ENCODE data around the gene SLC2A7.

DNA sequence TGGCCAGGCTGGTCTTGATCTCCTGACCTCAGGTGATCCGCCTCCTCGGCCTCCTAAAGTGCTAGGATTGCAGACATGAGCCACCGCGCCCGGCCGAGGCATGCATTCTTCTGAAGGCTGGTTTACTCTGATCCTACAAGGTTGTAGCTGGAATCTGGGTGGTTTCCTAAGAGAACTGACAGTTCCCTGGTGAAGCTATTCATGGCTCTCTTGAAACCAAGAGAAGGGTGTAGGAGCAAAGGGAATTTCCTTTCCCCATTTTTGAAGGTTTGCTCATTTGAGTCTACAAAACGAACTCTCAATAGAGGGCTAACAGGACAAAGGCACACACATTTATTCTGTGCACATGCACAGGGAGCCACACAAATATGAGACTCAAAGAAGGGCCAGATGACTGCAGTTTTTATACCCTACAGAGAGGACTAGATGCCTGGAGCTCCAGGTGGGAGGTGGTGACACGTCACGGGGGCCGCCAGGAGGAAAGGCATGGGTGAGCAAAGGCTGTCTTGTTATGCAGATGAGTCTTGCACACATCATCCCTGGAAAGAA lies 49.5 kb upstream of the ERRFI1 start:
- PRO-cap = bidirectional peak, plus-strand start at position 204 of the sequence, minus-strand start at position 112 of the sequence
- RAMPAGE, long total RNA, 4 experiments = no peak in any of the 4 experiments

DNA sequence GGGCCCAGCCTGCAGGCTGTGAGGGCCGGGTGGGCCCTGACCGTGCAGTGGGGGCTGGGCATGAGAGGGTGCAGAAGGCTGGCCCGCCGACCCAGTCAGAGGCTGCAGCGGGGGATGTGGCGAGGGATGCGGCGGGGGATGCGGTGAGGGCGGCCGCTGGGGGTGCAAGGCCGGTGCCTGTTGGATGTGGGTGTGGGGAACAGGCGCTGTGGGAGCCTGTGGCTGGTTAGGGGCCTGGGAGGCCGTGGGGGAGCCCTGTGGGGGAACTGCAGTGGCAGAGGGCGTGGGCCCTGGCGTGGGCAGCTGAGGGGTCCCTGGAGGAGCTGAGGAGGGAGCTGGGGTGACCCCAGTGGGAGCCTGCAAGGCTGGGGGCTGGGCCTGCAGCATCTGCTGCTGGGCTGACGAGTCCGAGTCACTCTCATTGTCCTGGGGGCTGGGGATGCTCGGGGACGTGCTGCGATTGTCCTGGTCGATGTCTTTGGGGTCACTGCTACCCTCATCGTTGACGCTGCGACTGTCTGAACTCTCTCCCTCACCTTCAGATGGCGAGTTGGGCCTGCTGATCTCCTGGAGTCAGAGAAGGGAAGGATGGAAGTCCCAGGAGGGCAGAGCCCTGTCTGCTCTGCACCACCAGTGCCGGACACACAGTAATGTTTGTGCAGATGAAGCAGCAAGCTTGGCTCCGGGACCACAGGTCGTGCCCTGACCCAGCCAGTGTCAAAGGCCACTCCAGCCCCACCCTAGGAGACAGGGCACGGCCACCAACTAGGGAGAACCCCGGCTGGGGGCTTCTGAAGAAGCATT lies 43.2 kb downstream of the SLC45A1 start:
- PRO-cap = no peak
- RAMPAGE, long total RNA, 4 experiments = no peak in any of the 4 experiments

DNA sequence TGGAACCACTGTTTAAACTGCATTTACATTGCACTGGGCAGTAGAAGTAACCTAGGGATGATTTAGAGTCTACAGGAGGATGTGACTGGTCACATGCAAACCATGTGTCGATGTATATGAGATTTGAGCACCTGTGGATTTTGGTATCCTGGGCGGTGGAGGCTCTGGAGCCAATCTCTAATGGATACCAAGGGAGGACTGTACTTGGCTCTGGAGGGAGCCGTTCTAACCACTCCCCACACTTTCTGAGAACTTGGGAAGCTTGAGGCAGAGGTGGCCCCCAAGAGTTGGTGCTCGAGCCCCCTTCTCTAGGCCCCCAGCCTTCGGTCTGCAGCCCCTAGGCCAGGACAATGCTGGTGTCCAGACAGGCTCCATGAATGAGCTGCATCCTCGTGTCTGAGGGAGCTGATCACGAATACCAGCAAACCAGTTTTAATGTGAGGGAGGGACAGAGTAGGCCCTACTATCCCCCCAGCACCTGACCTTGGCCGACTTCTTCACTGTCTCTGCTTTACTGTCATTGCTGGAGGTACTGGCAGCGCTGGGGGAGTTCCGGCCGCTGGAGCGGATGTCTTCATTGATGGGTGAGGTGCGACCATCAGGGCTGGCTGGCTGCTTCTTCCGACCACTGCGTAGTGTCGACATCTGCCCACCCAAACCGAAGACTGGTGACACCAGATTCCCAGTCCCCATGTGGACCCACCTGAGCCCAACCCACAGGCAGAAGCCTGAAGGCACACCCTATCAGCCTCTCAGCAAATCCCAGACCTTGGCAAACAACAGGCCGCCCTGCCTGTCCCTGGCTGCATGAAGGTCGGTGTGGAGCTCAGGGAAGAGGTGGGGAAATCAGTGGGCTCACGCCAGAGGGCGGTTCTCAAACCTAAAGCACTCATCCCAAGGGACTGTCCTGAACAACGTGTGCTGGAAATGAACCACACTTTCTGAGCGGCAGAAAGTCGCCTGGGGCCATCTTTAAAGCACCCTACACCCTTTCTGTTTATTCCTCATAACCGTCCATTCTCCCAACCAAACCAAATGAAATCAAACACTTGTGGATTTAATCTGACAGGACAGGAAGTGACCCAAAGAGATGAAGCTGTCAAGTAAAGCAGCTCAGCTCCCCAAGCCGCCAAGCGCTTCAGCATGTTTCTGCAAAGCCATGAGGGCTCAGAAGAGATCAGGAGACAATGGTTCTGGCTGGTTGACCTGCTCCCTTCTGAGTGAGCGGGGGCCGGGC lies 44.7 kb downstream of the SLC45A1 start:
- PRO-cap = no peak
- RAMPAGE, long total RNA, 4 experiments = no peak in any of the 4 experiments

DNA sequence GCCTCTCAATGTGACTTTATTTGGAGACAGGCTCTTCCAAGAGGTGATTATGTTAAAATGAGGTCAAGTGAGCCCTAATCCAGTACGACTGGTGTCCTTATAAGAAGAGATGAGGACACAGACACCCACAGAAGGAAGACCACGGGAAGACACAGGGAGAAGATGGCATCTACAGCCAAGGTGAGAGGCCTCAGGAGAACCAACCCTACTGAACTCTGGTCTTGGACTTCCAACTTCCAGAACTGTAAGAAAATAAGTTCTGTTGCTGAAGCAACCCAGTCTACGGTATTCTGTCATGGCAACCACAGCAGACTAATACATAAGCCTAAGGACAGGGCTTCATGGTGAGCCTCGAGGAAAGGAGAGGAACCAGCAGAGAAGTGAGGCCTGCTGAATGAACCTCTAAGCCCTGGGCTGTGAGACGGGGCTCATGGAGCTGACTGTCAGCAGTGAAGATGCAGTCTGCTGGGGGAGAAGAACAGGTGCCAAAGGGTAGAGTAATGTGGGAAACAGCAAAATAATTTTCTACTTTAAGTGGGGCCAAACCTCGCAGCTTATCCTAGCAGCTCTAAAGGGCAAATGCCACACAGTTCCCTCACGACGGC lies 60.6 kb downstream of the SLC45A1 start:
- PRO-cap = bidirectional peak, plus-strand start at position 128 of the sequence, minus-strand start outside the sequence
- RAMPAGE, long total RNA, 4 experiments = no peak in any of the 4 experiments

GRCh38 chr1:8399517-8400083 lies 81.7 kb downstream of the SLC45A1 start:
- PRO-cap = no peak
- RAMPAGE, long total RNA, 4 experiments = no peak in any of the 4 experiments

DNA sequence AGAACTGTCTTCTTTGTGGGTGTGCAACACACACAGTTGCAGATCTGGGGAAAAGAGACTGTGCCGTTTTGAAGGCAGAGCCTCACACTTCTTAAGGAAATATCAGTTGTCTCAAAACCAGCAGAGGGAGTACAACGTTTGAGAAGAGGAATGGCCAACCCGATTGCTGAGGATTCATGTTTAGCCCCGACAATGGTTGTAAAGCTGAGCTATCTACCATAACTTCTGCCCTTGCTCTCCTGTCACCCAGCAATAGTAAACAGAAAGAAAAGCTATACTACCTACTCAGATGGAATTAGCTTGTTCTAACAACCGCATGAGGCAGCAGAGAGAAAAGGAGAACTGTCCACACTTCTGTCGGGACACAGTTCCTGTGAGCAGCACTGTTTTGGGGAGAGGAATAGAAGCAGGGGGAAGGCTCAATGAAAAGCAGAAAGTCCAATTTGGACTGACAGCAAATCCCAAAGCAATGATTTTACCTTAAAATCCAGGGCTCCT lies 91.2 kb downstream of the SLC45A1 start:
- PRO-cap = bidirectional peak, plus-strand start at position 351 of the sequence, minus-strand start at position 254 of the sequence
- RAMPAGE, long total RNA, 4 experiments = no peak in any of the 4 experiments

- PRO-cap = no peak
- RAMPAGE, long total RNA, 4 experiments = no peak in any of the 4 experiments
These were observed 129.2 kb downstream of the SLC45A1 start for GRCh38 chr1:8447056-8447661.

GRCh38 chr1:8494572-8495479 lies 176.9 kb downstream of the SLC45A1 start:
- PRO-cap = no peak
- RAMPAGE, long total RNA, 4 experiments = no peak in any of the 4 experiments

DNA sequence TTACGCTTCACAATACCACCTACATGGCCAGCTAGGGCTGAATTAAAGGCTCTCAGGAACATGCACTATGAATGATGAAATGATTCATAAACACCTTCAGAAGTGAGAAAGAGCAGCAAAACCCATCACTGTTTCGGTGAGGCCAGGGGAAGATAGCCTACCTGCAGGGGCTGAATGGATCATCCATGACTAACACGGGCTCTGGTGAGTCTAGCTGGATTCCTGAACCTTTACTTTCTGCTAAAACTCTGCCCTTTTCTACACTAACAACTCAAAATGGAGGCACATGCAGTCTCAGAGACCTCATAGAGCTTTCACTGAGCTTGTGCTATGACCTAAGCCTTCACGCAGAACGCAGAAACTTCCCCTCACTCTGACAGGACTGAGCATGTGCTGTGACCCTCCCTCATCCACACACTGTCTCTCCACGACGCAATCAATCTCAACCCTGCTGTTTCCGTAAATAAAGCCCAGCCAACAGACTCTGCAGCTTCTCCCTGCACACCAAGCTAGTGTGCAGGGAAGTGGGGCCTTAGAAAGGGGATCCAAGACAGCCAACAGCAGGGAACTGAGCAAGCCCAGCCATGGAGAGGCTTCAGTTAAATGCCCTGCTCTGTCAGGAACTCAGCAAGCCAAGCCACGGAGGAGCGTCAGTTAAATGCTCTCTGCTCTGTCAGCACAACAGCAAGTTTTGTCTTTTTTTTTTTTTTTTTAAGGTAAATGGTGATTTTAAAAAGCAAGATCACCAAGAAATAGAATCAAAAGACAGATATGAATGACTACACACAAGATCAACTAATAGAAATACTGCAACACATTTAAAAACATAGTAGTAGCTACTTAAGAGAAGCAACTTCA lies 207.9 kb downstream of the SLC45A1 start:
- PRO-cap = bidirectional peak, plus-strand start at position 535 of the sequence, minus-strand start at position 354 of the sequence
- RAMPAGE, long total RNA, 4 experiments = no peak in any of the 4 experiments

GRCh38 chr1:8816599-8817559 lies 561 bp downstream of the RERE start:
- PRO-cap = unidirectional peak, plus-strand start at chr1:8816917
- RAMPAGE, long total RNA, 4 experiments = start-site peak on the minus strand in 3 of 4 experiments, at chr1:8817167-8817281 at its widest, 10 to 27 reads per replicate

DNA sequence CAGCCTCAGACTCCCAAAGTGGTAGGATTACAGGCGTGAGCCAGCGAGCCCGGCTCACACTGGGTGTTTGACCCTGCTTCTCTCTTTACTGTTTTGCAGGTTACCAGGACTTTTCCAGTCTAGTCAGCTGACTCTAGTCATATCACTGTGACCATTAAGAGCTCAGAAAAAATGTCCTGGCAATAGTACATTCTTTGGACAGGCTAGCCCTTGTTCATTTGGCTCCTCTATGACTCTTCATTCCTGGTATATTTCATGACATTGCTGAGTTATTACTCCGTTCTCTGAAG lies 8.0 kb upstream of the CA6 start:
- PRO-cap = no peak
- RAMPAGE, long total RNA, 4 experiments = no peak in any of the 4 experiments

DNA sequence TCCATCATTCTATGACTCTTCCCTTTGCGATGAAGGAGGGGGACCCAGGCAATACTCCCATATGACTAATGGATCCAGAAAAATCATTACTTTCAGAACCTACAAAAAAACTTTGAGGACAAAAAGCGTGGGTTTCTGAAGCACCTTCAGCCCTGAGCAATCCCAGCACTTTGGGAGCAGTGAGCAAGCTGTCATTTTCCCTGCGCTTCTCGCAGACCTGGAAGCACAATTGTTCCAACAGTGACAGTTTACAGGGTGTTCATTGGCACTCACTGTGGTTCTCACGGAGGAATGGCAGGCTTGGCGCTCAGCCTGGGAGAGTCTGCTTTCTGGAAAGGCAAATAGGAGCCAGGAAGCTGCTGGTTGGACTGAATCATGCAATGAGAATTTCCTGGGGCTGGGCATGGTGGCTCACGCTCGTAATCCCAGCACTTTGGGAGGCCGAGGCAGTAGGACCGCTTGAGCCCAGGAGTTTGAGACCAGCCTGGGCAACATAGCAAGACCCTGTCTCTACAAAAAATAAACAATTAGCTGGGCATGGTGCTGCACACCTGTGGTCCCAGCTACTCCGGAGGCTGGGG lies 40.1 kb downstream of the SLC2A7 start:
- PRO-cap = no peak
- RAMPAGE, long total RNA, 4 experiments = no peak in any of the 4 experiments

GRCh38 chr1:8987748-8988207 lies 38.4 kb downstream of the SLC2A7 start:
- PRO-cap = no peak
- RAMPAGE, long total RNA, 4 experiments = no peak in any of the 4 experiments

DNA sequence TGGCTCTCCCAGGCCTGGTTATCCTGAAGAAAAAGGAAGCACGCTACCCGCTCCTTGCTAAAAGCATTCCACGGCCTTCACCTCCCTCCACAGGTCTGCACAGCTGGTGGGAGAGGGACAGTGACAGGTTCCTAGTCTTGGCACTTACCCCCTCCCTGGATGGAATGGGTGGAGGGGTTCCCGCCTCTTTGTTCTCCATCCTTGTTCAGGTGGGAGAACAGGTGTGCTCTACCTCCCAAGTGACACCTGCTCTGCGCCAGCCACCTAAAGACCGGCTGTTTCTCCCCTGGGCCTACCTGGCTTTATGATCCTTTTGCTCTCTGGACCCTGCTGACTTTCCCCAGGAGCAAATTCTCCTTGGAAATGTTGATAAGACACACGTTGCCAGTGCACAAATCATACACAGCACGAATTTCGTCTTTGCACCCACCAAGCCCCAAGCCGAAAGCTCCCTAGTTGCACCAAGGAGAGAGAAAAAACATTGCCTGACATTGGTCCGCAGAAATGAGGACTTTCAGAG lies at the start of gene SLC2A7:
Gene SLC2A7, minus strand, starts transcription at position 277 of the 520 bp plus-strand sequence.
- PRO-cap = no peak
- RAMPAGE, long total RNA, 4 experiments = no peak in any of the 4 experiments

GRCh38 chr1:9029192-9029624 lies 3.0 kb upstream of the SLC2A7 start:
- PRO-cap = no peak
- RAMPAGE, long total RNA, 4 experiments = no peak in any of the 4 experiments

DNA sequence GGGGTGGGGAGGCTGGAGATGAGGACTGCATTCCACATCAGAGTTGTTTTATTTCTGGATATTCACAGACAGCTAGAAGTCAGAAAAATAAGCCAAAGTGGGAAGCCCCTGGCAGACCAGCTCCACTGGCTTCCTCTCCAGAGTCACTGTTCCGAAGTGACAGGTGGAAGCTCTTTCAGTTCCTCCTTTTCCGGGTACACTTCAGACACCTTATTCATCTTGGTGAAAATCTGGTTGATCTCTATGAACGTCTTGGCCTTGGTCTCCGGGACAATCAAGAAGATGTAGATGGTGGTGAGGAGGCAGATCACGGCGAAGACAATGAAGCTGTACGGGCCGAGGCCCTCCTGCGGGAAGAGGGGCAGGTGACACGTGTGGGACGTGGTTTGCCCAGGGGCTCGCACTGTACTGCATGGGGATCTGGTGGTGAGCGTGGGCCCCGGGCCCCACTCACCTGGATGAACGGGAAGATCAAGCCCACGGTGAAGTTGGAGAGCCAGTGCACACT lies 11.3 kb upstream of the SLC2A7 start:
- PRO-cap = no peak
- RAMPAGE, long total RNA, 4 experiments = no peak in any of the 4 experiments

- PRO-cap = no peak
- RAMPAGE, long total RNA, 4 experiments = no peak in any of the 4 experiments
These were observed 6.9 kb downstream of the GPR157 start for GRCh38 chr1:9121969-9122525.

- PRO-cap = unidirectional peak, plus-strand start at chr1:9201450; unidirectional peak, minus-strand start at chr1:9201868
- RAMPAGE, long total RNA, 4 experiments = no peak in any of the 4 experiments
These were observed 33.2 kb upstream of the H6PD start for GRCh38 chr1:9201093-9201967.

- PRO-cap = no peak
- RAMPAGE, long total RNA, 4 experiments = no peak in any of the 4 experiments
These were observed 6.4 kb downstream of the H6PD start for GRCh38 chr1:9240734-9241561.

DNA sequence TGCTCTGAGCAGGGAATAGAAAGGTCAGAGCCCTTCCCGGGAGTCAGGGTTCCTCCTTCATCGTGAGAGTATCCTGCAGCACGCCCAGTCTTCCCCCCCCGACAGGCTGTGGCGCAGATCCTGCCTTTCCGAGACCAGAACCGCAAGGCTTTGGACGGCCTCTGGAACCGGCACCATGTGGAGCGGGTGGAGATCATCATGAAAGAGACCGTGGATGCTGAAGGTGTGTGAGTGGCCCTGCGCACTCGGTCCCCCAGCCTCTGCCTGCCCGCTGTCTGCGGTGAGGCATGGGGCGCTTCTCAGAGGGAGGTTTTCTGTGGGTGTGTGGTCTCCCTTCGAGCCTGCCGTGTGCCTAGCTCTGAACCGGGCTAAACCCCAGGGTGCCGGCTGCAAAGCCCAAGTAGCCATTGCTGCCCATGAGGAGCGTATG lies 12.3 kb downstream of the H6PD start:
- PRO-cap = no peak
- RAMPAGE, long total RNA, 4 experiments = no peak in any of the 4 experiments

All from esophagus muscularis mucosa (tissue), 4 donors.